NCI-H460 (cell line): ENCODE data around the genes CXorf49B and PHKA1.

DNA sequence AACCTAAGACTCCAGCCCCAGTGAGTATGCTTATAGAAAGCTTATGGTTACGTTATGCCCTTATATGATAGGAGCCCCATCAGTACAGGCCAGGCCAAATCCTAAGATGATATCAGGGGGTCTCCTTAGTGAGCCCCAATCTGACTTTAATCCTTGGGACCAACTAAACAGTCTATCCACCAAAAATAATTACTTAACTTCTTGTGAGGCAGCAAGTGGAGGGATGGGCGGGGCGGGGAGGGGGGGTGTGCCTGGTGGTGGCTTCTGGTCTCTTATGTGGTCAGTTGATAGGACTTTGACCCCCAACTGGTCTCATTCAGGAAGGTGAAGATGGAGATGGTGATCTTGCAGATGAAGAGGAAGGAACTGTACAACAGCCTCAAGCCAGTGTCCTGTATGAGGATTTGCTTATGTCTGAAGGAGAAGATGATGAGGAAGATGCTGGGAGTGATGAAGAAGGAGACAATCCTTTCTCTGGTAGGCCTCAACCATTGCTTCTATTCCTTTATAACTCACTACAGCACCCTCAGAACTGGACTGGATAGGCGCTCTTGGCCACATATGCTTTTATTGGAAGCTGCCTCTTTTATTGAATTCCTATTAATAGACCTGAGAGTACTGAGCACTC is 73.6 kb upstream of the OGT start:
RAMPAGE:
- cytosol, long total RNA, result no peak
- long total RNA, result no peak
- nucleus, long total RNA, result no peak

DNA sequence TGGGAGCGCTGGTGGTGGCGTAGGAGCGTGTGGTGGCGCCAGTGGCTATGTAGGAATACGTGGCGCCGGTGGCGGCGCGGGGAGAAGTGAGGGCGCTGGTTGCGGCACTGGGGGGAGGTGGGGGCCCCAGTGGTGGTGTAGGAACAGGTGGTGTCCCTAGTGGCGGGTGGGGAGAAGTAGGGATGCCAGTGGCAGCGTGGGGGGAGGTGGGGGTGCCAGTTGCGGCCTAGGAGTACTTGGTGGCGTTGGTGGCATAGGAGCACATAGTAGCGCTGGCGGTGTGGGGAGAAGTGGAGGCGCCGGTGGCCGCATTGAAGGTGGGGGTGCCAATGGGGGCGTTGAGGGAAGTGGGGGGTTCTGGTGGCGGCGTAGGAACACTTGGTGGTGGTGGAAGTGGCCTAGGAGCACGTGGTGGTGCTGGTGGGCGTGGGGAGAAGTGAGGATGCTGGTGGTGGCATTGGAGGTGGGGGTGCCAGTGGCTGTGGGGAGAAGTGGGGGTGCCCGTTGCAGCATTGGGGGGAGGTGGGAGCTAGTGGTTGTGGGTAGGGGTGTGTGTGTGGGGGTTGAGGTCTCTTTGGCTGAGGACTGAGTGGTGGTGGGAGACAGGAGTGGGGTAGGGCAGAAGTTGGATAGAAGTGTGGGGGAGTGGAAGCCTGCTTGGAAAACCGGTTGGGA is 970 bp downstream of the GCNA start:
RAMPAGE:
- cytosol, long total RNA, result no peak
- long total RNA, result no peak
- nucleus, long total RNA, result no peak

DNA sequence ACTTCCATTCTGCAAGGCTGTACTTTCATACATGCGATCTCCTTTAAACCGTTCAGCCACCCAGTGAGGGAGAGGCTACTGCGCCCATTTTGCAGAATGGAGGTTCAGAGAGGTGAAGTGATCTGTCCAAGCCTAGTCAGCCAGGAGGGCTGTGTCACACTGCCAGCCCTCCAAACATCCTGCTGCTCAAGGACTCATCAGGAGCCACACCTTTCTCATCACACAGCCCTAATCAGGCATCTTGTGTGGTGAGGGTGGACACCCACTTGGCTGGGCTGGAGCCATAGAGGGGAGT is 5.3 kb upstream of the CXCR3 start:
RAMPAGE:
- cytosol, long total RNA, result no peak
- long total RNA, result no peak
- nucleus, long total RNA, result no peak

DNA sequence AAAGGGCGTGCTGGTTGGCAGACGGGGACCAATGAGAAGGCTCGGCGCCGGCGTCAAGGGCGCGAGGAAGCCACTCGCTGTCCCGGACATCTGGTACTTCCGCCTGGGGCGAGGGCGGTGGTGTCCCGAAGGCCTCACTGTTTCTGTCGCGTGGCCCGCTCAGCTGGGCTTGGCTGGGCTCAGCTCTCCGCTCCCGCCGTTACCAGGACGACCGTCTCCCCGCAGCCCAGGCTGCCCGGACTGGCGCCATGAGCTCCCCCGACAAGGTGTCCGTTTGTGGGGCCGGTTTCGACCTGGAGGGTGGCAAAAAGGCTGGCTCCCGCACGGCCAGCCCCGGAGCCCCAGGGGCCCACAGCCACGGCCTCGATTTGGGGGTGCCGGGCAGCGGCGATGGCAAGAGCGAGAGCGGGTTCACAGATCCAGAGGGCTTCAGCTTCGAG is at the start of gene CXorf49B:
TSS of gene CXorf49B (plus strand) at position 174 of the 440 bp plus-strand sequence.
RAMPAGE:
- cytosol, long total RNA, result no peak
- long total RNA, result no peak
- nucleus, long total RNA, result no peak

RAMPAGE:
- cytosol, long total RNA, result no peak
- long total RNA, result no peak
- nucleus, long total RNA, result no peak
These were observed 107.8 kb downstream of the NHSL2 start for GRCh38 chrX:72018131-72019170.

RAMPAGE:
- cytosol, long total RNA, result no peak
- long total RNA, result no peak
- nucleus, long total RNA, result no peak
These were observed 131.5 kb downstream of the NHSL2 start for GRCh38 chrX:72041829-72042934.

GRCh38 chrX:72094841-72095406 is 86.6 kb upstream of the PIN4 start:
RAMPAGE:
- cytosol, long total RNA, result no peak
- long total RNA, result no peak
- nucleus, long total RNA, result no peak

RAMPAGE:
- cytosol, long total RNA, result no peak
- long total RNA, result no peak
- nucleus, long total RNA, result no peak
These were observed 60.1 kb upstream of the PIN4 start for GRCh38 chrX:72121209-72122106.

DNA sequence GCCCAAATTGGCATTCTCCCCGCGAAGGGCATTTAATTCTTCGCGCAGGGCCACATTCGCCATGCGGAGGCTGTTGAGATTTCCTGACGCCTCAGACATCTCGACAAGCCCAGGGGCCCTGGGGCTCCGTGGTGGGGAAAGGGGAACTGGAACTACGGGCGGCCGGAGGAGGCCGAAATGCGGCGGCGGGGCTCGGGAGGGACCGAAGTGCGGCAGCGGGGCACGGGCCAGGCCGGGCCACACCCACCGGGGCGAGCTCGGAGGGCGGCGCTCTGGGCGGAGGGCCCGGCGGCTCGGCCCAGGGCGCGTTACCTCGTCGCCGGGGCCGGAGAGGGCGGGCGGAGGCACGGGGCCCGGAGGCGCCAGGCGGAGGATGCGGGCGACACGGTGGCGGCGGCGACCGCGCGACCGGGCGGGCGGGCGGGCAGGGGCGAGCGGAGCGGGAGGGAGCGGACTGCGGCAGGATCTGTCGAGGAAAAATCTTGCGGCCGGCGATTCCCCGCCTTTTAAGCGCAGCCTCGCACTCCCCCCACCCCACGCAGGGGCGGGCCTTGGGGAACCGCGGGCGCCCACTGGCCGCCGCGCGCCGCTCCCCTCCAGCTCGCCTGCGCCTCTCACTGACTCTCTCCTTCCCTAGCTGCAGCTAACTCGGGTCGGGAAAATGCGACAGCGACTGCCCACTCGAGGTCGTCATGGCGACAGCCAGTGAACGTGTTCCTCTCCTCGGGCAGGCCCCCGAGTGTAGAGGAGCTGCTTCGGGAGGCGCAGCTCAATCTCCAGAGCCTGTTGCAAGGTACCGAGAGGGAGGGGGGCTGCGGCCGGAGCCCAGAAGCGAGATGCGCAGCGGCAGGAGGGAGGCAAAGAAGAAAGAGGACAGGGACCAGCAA is 49.9 kb upstream of the PIN4 start:
RAMPAGE:
- cytosol, long total RNA, result no peak
- long total RNA, result no peak
- nucleus, long total RNA, result no peak

RAMPAGE:
- cytosol, long total RNA, result no peak
- long total RNA, result no peak
- nucleus, long total RNA, result no peak
These were observed 3.2 kb upstream of the CITED1 start for GRCh38 chrX:72308854-72309411.

GRCh38 chrX:72553948-72555211 is 18.3 kb downstream of the HDAC8 start:
RAMPAGE:
- cytosol, long total RNA, result no peak
- long total RNA, result no peak
- nucleus, long total RNA, result no peak

DNA sequence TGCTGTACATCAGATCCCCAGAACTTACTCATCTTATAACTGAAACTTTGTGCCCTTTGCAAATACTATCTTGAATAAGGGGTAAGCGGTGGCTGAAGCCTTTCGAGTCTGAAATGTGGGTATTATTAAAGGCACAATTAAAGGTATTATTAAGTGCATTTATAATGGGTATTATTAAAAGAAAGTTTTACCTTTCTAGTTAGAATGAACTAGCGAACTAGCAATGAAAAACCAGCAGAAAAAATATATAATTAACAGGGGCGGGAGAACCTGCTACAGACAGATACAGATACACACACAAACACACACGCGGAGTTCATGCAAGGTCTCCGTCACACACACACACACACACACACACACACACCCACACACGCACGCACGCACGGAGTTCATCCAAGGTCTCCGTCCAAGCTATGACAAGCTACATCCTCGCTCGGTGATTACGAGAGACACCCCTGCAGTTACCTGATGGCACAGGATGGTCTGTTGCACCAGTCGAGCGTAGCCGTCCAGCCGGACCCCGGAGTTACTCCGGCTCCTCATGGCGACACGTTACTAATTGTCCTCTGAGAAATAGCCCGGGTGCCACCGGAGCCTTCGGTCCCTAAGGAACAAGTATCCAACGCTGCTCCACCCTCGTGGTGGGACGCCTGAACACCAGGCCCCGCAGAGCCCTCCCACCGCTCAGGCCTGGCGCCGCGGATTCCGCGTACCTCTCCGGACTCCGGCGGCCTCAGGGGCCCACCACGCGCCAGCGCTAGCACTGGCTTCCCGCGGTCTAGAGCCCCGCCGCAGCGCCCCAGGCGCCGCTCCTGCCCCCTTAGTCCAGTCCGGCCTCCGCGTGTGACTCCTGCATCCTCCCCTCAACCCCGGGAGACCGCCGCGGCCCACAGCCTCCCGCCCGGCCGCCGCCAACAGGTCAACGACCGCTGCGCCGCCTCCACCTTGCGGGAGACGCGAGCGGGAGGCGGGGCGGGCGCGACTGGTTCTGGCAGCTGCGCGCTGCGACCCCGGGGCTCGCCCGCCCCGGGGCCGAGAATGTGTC is at the start of gene PHKA1:
TSS of gene PHKA1 (minus strand) at position 969 of the 1,045 bp plus-strand sequence.
RAMPAGE:
- cytosol, long total RNA, result no peak
- long total RNA, result no peak
- nucleus, long total RNA, result no peak

DNA sequence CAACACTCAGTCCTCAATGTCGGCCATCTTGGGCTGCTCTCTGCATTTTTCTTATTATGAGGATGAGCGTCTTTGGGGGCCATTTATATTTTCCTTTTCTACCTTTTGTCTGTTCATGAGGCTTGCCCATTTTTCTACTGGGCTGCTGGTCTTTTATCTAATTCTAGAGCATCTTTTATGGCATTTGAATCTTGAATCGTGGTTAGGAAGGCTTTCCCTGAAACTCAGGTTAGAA is 14.6 kb upstream of the PHKA1 start:
RAMPAGE:
- cytosol, long total RNA, result no peak
- long total RNA, result no peak
- nucleus, long total RNA, result no peak

RAMPAGE:
- cytosol, long total RNA, result no peak
- long total RNA, result no peak
- nucleus, long total RNA, result no peak
These were observed 48.3 kb upstream of the PABPC1L2A start for GRCh38 chrX:73127679-73127951.

DNA sequence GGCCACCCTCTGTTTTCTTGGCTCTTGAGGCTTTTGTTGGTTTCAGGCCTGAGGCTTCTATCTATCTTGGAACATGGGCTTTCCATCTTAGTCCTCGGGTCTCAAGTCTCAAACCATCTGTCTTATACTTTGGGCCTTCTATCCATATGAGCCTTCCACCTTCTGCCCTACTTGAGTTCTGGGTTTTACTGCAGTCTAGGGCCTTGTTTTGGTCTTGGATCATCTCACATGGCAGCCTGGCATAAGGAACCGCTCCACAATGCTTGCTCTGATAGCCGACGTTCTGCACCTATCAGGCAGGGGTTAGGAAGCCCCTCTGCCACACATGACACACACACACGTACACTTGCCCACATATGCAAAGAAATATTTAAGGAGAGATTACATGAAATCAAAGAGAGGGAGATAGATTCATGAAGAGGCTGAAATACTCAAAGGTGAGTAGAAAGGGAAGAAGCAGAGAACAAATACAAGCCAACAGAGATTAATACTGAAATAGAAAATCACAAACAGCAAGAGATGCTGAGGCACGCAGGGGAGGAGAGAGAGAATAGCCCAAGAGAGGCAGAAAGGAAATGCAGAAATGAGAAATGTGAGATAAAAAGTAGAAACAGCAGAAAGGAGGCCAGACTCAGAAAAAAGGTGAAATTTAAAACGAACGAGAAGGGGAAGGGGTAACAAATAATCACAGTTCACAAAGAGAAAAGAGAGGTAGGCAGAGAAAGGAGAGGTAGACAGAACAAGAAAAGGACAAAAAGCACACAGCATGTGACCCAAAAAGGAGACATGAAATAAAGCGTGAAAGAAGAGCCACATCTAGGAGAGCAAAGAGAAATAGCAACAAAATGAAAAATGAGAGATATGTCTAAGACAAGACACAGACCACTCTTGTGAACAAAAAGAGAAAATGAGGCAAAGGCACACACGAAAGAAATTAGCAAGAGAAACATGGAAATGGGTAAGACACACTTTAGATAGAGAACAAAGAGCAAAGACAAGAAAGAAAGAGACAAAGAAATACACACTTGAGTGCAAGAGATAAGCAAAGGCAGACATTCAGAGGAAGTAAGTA is 264.3 kb downstream of the CHIC1 start:
RAMPAGE:
- cytosol, long total RNA, result no peak
- long total RNA, result no peak
- nucleus, long total RNA, result no peak

RAMPAGE:
- cytosol, long total RNA, result no peak
- long total RNA, result no peak
- nucleus, long total RNA, result no peak
These were observed 278.4 kb downstream of the CHIC1 start for GRCh38 chrX:73840957-73842194.

DNA sequence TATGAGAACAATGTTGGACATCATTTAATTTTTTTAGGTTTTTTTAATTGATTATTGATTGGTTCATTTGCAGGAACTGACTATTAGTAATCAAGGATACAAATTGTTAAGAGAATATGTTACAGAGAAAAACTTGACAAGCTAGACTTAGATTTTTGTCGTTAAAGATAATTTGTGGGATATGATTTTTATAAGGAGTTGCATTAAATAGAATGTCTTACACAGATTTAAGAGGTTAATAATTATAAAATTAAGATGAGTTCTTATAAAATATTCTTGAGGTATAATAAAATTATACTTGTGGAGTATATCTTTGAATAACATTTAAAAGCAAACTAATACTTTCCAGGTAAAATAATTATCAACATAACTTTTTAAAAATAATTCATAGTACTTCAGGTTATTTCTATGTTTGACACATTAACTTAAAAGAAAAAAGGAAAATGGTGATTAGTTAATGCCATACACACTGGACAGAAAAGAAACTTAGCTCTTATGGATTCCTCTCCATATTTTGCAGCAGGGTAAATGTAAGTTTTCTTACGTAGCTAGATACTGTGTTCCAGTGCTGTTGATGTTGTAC is 356.5 kb upstream of the ZCCHC13 start:
RAMPAGE:
- cytosol, long total RNA, result no peak
- long total RNA, result no peak
- nucleus, long total RNA, result no peak

DNA sequence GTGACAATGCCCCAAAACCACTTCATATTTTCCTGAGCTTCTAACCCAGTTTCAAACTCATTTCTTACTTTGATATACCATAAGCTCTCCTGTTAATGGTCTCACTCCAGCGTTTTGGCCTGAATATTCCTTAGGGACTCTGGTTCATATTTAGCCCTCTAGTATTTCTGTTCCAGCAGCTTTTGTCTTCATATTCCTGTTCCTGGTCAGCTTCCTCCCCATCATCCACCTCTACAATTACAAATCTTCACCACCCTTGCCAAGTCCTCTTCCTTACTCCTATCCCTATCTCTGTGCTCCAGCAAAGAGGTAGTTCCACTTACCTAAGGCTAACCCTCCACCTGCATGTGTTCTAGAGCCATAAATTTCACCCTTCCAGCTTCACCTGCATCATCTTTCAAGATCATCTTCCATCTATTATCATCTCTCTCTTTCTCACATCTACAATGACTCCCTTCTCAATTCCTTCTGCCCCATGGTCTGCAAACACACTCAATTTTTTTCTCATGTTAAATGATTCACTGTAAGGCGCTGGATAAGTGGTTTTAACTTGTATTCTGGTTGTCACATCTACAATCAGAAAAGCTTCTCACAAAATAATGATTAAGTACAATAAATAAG is 86.7 kb upstream of the ZCCHC13 start:
RAMPAGE:
- cytosol, long total RNA, result no peak
- long total RNA, result no peak
- nucleus, long total RNA, result no peak

DNA sequence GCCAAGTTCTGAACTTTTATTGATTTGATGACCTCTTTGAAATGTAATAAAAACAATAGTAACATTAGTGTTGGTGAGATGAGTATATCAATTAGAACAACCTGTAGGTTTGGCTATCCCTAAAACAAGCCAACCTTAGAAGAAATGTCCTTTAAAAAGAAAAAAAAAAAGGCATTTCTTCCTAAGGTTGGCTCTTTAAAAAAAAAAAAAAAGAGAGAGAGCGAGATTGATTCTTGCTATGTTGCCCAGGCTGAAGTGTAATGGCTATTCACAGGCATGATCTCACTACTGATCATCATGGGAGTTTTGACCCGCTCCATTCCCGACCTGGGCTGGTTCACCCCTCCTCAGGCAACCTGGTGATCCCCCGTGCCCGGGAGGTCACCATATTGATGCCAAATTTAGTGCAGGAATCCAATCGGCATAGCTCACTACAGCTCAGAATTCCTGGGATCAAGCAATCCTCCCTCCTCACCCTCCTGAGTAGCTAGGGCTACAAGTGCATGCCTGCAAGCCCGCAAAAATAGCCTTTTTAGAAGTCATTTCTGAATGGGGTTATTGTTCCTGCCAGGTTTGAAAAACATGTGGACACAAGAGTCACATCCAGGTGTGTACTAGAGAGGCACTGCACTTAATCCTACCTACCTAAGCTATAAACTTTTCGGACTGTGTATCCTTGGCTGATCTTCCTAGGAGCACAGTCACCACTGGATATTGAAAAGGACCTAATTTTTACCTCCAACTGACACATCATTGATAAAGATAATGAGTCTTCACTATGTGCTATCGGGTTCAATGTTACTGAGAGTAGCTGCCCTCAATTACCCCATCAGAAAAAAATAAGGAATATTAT is 61.4 kb upstream of the ZCCHC13 start:
RAMPAGE:
- cytosol, long total RNA, result no peak
- long total RNA, result no peak
- nucleus, long total RNA, result no peak

DNA sequence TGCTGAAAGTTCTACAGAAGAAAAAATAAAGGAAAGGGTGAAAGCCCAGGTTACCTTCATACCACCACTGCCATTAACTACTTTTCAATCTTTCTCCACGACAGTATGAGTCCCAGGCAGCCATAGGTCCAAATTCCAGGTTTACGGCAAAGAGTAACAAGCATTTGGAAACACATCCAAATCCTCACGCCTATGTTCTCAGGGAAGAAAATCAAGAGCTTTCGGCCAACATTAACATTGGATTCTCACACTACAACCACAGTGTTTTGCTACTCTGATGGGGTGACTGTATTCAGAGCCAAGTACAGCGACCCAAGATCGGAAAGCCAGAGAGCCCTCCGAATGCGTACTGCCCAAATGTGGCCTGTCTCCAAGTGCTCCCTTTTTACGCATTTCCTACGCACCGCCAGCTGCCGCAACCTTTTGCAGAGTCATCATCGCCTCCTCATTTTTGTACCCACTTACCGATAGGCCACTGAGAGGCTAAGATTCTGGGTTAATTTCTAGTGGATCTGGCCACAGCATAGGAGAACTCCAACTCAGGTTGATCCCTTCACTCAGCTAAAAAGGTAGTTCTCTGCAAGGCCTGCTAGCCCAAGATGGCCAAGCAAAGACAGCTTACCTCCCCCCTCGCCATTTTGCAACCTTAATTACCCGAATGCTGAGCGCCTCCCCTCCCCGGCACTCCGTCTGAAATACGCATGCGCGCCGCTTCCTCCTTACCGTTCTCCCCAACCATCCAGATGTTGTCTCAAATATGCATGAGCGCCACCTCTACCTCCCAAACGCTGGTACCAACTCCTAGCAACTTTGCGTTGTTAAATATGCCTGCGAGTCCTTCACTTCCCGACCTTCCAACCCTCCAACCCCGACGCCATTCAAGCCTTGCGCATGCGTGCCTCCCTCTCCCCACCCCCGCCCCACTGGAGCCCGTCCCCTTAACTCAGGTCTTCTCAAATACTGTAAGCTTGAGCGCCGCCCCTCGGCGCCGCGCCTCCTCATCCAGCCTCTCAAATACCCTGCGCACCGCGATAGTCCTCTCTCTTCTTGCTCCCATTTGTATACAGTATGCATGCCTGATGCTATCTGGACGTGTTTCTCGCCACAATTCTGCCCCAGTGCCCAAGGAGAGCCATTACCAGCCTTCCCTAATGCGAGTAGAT is 11.9 kb upstream of the ZCCHC13 start:
RAMPAGE:
- cytosol, long total RNA, result start-site peak on the minus strand centred at position 864 of the sequence, 137 bp wide, 20 and 17 reads in 2 replicates
- long total RNA, result no peak
- nucleus, long total RNA, result no peak